ENCODE measurements around the genes GDPGP1 and HDDC3.

- RRBS: 100% methylated on average over 3 of the region's 22 CpGs
Observed at GRCh38 chr15:90223438-90224102, 10.2 kb downstream of the CIB1 start.

GRCh38 chr15:90228360-90229289, 5.1 kb downstream of the CIB1 start:
- RRBS: 80% methylated on average over 4 of the region's 33 CpGs

DNA sequence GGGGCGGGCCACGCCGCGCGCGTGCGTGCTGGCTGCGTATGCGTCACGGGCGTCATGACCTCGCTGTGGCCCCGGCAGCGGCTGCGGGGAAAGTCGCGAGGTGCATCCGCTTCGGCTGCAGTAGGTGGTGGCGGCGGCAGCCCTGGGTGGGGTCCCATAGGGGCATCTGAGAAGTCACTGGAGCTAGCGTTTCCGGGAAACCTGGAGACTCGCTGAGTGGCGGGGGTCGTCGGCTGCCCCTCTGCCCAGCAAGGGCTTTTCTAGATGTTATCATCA, at the start of gene GDPGP1:
Gene GDPGP1, plus strand, starts transcription at position 37 of the 276 bp plus-strand sequence.
- RRBS: 1% methylated on average over 5 of the region's 27 CpGs

- RRBS: no CpG with 5 or more reads among the region's 16 CpGs
Observed at GRCh38 chr15:90291572-90292160, 26.2 kb downstream of the NGRN start.

DNA sequence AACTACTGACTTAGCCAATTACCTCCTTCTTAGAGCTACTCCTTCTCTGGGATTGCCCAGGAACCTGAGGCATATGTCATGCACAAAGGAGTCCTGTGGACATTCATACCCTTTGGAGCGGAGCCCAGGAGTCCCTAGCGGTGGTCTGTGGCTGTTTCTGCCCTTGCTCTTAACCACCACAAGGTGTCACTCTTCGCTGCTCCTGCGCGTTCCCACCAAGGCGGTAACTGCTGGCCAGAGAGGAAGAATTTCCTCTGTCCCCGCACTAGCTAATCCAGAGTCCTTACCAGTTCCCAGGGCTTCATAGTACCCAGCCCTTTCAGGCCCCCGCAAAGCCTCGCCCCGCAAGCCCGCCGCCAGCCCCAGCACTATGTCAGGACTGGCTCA, 32.1 kb upstream of the ZNF774 start:
- RRBS: no CpG with 5 or more reads among the region's 12 CpGs

- RRBS: no CpG with 5 or more reads among the region's 4 CpGs
Observed at GRCh38 chr15:90361863-90362505, 9.9 kb downstream of the ZNF774 start.

- RRBS: no CpG with 5 or more reads among the region's 58 CpGs
Observed at GRCh38 chr15:90388424-90389454, 697 bp downstream of the IQGAP1 start.

DNA sequence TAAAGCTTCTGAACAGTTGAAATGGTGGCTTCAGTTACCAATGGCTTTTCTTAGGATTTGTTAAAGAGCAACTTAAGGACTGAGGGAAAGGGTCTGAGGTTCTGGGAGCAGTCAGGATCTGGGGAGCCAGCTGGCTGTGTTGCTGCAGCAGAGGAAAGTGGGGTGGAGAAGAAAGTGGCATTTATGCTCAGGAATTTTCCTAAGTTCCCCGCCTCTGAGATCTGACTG, 37.6 kb downstream of the IQGAP1 start:
- RRBS: no CpG with 5 or more reads among the region's 1 CpG

- RRBS: no CpG with 5 or more reads among the region's 4 CpGs
Observed at GRCh38 chr15:90459439-90459836, 70.3 kb upstream of the CRTC3 start.

- RRBS: no CpG with 5 or more reads among the region's 7 CpGs
Observed at GRCh38 chr15:90550906-90551482, 21.3 kb downstream of the CRTC3 start.

DNA sequence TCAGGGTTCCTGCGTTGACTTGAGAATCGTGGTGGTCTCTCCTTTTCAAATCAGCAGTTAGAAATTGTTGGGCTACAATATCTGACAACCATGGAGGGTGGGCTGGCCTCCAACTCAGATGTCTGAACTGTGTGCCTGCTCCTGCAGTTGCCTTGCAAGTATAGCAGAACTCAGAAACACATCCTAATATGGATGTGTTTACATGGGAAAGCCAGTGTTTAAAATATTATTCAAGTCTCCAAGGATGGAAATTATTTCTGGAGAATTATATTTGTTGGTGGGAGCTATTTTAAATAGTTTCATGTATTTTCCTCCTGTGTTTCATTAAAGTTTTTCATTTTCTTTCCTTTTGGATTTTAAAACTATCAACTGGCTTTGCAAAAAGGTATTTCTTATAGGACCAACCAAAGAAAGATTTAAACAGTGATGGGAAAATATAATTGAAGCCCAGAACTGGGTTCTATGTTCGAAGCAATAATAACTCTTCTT, 80.2 kb downstream of the CRTC3 start:
- RRBS: no CpG with 5 or more reads among the region's 3 CpGs

- RRBS: no CpG with 5 or more reads among the region's 7 CpGs
Observed at GRCh38 chr15:90650027-90650672, 67.0 kb upstream of the BLM start.

DNA sequence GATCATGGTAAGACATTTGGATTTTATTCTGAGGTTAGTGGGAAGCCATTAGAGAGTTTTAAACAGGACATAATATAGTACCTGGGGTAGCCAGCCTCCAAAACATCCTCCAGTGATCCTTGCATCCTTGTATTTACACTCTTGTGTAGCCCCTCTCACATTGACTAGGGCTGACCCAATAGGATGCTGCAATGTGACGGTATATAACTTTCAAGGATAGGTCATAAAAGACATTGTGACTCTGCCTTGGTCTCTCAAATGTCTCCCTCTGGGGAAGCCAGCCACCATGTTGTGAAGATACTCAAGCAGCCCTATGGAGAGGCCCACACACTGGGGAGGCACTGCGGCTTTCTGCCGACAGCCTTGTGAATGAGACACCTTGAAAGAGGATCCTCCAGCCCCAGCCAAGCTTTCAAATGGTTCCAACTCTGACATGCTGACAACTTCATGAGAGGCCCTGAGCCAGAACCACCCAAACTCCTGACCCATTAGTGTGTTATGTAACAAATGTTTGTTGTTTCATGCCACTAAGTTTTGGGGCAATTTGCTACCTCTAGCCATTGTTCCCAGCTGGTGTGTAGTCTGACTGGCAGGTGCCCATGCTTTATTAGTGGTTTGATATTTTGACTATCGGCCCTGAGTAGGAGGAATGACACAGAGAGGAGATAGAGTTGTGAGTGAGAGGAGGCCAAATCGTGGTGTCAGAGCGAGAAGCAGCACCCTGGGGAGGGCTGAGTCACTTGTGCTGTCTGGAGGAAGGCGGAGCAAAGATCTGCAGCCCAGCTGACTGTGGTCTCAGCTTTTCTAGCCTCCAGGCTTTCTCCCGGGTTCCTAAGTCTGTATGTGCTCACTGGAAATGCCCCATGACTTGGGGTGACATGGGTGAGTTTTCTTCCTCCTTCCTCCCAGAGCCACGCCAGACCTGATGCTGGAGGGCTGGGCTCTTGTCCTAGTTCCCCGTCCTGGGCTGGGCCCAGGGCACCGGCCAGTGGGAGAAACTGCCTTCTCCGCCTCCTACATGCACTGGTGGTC, 56.9 kb upstream of the BLM start:
- RRBS: no CpG with 5 or more reads among the region's 12 CpGs

- RRBS: no CpG with 5 or more reads among the region's 18 CpGs
Observed at GRCh38 chr15:90819773-90820497, 48.5 kb upstream of the FURIN start.

- RRBS: no CpG with 5 or more reads among the region's 19 CpGs
Observed at GRCh38 chr15:90878509-90879365, 5.6 kb upstream of the FES start.

DNA sequence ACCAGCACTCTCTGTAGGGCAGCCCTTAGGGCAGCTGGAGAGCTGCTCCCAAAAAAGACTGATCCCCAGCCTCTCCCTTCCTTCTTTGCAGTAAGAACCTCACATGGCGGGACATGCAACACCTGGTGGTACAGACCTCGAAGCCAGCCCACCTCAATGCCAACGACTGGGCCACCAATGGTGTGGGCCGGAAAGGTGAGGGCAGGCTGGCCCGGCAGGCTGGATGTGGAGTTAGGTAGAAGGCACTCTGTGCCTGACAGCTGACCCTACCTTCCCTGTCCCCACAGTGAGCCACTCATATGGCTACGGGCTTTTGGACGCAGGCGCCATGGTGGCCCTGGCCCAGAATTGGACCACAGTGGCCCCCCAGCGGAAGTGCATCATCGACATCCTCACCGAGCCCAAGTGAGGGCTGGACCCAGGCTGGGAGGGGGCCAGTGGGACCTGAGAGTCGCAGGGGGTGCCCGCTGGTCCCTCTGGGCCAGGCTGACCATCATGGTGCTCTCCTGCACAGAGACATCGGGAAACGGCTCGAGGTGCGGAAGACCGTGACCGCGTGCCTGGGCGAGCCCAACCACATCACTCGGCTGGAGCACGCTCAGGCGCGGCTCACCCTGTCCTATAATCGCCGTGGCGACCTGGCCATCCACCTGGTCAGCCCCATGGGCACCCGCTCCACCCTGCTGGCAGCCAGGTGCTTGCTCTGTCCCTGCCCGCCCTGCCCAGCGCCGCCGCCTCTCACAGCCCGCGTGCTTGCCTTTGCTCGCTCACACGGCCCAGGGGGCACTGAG, 4.5 kb upstream of the FES start:
- RRBS: no CpG with 5 or more reads among the region's 37 CpGs

- RRBS: no CpG with 5 or more reads among the region's 9 CpGs
Observed at GRCh38 chr15:90903673-90904251, 660 bp downstream of the MAN2A2 start.

GRCh38 chr15:90932425-90932976, at the start of gene HDDC3:
Gene HDDC3, minus strand, starts transcription at chr15:90932549.
- RRBS: 3% methylated on average over 10 of the region's 32 CpGs

- RRBS: 3% methylated on average over 12 of the region's 59 CpGs
Observed at GRCh38 chr15:90957075-90957839, 2.6 kb downstream of the RCCD1 start.

- RRBS: 73% methylated on average over 2 of the region's 15 CpGs
Observed at GRCh38 chr15:90959730-90960546, 5.3 kb downstream of the RCCD1 start.